Occipital lobe (tissue), 2 donors: ENCODE measurements around a stretch of chr12.

DNA sequence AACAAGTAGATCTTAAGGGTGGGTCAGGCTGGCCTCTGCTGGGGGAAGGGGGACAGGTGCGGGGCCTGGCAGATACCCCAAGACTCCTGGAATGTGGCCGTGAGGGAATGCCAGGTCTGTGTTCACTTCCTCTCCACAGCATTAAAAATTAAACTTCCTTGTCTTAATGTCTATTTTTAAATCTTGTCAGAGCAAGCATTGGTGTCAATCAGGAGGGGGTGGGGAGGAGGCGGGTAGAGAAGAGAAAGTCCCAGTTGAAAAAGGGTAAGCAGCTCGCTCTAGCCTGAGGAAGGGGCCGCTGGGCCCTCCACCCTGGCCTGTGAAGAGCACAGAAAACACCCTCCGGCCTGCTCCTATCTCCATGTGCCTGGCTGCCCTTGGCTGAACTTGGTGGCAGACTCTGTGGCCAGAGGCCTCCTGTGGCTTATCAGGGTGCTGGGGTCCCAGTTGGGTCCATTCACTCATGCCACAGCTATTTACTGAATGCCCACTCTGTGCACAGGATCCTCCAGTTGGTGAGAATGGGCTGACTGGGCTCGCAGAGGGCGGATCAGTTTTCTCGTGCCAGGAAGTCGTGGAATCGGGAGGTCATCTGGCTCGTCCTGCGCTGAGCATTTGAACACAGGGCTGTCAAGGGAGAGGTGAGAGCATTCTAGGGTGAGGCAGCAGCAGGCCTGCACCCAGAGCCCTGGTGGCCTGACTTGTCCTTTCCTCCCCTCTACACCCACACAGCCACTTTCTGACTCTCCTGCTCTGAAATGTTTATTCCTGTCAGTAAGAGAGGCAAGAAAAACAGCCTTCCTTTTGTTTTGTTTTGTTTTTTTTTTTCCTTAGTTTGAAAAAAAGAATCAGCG lies 128.8 kb downstream of the TSPAN9 start:
- RAMPAGE, long total RNA, result no peak

DNA sequence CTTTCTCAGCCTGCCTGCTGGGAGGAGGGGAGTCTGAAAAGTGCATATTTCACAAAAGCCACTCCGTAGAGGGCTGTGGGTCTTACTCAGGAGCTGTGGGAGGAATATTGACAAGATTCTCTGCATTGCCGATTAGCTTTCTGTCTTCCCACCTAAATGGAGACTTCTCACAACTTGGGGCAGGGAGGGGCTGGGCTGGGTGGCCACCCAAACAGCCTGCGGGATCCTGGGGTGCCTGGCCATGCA lies 136.4 kb downstream of the TSPAN9 start:
- RAMPAGE, long total RNA, result no peak

DNA sequence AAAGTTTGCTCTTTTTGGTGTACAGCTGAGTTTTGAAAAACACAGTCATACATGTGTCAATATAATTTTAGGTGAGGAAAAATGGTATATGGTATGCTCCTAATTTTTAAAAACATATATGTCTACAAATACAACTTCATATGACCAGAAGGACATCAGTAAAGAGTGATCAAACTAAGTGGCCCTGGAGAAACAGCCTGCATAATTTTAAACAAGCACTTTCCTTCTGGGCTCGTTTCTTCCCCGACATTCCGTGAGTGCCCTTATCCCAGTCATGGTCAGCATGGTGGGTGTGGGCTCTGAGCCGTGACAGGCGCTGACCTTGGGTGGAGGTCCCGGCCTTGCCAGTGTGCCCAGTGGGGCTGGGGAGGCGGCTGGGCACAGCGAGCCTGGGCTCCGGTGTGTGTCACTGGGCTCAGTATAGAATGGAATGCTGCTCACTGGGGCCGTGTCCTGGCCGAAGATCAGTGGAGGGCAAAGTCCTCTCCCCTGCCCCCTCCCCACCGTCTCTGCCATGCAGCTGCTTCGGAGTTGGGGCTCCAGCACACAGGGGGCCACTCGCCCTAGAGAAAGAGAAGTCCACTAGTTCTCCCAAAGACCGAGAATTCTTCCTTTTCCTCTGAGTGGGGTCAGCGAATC lies 164.3 kb downstream of the TSPAN9 start:
- RAMPAGE, long total RNA, result no peak

- RAMPAGE, long total RNA, result no peak
Observed at GRCh38 chr12:3251094-3251503, 173.9 kb downstream of the TSPAN9 start.

DNA sequence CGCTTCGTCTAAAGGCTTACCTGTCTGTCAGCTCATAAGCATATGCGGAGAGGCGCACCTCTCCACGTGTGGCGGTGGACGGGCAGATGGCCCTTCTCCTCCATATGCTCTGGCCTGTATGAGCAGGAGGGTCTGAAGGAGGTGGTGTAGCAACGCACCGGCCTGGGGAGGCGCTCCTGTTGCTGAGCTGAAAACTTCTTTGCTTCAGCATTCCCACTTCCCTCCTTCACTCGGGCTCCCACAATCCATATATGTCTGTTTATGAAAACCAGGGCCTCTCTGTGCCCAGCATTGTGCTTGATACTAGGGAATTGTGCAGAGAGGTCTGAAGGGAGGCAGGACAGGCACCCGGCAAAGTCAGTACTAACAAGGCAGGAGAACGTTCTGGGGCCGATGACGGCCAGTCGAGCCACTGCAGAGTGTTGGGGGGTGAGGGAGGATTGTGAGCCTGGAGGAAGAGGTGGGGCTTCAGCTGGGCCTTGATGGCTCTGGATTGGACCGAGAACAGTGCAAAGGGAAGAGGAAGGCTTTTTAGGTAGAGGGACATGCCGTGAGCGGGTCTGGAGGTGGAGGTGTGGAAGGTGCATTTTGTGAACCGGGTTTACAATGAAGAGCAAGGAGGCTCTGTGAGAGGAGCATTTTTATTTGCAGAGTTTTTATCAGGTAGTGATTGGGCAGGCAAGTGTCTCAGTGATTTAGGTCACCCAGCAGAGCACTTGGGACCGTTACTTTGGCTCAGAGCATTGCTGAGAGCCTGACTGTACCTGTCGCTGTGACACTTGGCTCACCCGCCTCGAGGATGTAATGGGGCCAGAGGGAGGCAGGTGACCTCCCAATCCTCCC lies 186.4 kb downstream of the TSPAN9 start:
- RAMPAGE, long total RNA, result no peak

GRCh38 chr12:3431994-3432757 lies 58.8 kb upstream of the PRMT8 start:
- RAMPAGE, long total RNA, result no peak

DNA sequence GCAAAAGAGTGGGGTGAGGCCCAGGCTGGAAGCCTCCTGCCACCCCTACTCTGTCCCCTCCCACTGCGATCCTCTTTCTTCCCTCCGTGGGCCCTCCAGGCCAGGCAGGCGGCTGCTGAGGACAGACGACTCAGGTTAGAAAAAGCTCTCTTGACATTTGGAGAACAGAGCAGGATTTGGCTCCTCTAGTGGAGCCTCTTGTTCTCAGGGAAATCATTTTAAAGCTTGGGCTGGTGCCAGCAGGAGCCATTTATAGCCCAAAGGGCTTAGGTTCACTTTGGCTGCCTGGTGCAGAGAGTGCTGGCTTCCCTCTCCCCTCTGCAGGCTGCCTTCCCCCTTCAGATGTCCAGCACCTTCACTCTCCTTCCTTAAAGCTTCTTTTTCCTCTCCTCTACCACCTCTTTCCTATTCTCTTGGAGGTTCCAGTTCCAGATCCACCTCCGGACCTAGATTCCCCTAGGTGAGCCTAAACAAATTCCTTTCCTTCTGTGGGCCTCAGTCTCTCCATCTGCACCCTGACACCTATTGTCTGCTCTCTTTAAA lies 43.1 kb downstream of the PRMT8 start:
- RAMPAGE, long total RNA, result no peak

DNA sequence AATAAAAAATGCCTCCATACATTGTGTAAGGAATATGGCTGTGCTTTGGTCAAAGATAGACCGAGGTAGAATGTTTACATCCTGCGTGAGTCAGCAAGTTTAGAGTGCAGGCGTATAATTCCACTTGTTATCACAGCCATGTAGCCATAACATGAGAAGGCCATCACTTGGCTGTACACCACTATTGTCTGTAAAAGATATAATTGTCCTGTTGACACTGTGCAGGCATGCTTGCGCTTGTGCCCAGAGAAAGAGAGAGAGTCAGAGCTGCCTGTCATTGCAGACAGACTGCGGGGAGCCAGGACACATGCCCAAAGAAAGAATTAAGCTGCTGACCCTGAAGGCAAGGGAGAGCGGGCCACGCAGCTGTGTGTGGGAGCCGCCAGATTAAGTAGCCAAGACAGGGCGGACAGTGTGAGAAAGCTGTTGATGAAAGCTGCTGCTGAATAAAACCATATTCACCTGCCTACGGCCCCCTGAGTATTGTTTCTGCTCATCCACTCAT lies 68.3 kb downstream of the CRACR2A start:
- RAMPAGE, long total RNA, result no peak

GRCh38 chr12:3726309-3726839 lies 26.5 kb downstream of the CRACR2A start:
- RAMPAGE, long total RNA, result no peak

- RAMPAGE, long total RNA, result no peak
Observed at GRCh38 chr12:3757001-3757767, 4.3 kb upstream of the CRACR2A start.

DNA sequence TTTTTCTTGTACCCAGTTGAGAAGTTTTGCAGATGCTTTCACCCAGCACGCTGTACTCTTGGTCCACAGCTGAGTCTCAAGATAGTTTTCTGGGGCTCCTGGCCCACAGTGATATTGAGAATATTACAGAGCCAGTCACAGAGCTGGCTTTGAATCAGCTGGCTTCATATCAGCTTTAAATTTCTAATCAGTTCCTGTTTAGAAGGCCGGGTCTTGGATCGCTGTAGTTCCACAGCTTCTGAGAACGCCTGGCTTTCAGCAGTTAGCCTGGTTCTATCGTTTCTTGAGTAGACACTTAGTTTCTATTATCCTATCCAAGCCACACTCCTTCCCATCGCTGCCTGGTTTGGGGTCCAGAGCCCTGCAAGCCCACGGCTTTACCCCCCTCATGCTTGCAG lies 32.5 kb upstream of the PARP11 start:
- RAMPAGE, long total RNA, result no peak

- RAMPAGE, long total RNA, result no peak
Observed at GRCh38 chr12:3962440-3963064, 89.4 kb upstream of the PARP11 start.

DNA sequence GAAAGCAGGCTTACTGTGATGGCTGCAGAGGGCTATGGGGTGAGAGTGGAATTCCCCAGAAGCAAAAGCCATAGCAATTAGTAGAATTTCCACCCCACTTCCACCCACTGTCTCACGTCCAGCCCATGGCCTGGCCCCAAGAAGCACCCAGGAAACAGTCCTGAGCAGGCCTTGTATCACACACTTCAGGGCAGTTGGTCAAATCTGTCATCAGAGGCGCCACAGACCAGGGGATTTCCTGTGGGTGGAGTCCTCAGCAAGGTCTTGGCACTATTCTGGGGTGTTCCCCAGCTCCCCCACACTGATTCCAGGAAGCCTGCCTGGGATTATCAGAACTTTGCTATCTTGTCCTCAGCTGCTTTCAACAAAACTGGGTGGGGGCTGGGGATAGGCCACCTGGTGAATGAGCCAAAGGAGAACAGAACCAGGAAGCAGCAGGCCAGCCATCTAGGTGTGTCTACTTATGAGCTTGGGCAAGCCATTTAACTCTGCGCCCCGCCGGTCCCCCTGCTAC lies 120.1 kb upstream of the CCND2 start:
- RAMPAGE, long total RNA, result no peak

GRCh38 chr12:4164317-4164449 lies 109.4 kb upstream of the CCND2 start:
- RAMPAGE, long total RNA, result no peak

- RAMPAGE, long total RNA, result no peak
Observed at GRCh38 chr12:4203883-4204318, 69.7 kb upstream of the CCND2 start.

- RAMPAGE, long total RNA, result no peak
Observed at GRCh38 chr12:4228114-4228561, 45.4 kb upstream of the CCND2 start.

DNA sequence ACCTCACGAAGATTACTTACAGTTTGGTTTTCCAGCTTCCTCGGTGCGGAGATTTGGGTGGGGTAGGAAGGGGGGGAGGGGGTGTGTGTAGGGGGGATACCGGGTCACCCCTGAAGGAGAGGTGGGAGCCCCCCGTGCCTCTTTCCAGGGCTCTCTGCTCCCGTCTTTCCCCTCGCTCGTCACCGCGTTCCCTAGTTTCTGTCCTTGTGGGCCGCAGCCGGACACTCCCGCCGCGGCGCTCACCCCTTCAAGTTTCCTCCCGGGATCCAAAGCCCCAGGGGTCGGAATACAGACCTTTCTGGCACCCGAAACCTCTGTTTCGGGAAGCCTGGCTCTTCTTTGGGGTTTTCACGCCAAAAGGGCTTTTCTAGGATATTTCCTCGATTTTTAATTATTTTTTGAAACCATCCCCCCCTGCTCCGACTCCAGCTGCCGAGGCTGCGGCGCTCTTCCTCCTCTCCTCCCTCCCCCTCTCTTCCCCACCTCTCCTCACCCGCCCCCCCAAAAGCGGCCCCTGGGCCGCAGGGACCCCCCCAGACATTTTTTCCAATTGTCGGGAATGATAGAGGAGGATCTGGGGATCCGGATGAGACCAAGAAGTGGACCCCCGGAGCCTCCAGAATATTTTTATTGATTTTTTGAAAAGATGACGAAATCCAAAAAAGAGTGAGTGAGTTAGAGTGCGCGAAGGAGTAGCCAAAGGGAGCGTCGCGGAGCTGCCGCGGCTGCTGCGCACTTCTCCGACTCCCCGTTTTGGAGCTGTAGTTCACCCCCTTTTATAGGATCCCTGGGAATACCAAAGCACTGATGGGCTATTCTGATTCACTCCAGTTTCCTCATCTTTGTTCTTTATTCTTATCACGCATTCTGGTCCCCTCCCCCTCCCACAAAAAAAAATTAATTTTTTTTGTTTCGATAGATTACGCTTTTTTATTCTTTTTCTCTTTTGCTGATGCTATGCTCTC lies 1.7 kb downstream of the CCND2 start:
- RAMPAGE, long total RNA, result no peak

DNA sequence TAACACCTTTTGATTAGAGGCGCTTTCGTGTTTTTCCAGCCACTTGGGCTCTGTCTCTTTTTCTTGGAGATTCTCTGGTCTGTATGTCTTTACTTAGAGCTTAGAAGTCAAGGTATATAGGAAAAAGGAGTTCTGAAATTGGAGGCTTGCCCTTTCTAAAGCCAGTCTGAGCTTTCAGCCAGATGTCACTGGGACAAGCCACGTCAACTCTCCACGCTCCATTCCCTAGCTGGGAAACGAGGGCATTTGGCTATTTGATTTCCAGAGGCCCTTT lies 20.9 kb downstream of the CCND2 start:
- RAMPAGE, long total RNA, result no peak

DNA sequence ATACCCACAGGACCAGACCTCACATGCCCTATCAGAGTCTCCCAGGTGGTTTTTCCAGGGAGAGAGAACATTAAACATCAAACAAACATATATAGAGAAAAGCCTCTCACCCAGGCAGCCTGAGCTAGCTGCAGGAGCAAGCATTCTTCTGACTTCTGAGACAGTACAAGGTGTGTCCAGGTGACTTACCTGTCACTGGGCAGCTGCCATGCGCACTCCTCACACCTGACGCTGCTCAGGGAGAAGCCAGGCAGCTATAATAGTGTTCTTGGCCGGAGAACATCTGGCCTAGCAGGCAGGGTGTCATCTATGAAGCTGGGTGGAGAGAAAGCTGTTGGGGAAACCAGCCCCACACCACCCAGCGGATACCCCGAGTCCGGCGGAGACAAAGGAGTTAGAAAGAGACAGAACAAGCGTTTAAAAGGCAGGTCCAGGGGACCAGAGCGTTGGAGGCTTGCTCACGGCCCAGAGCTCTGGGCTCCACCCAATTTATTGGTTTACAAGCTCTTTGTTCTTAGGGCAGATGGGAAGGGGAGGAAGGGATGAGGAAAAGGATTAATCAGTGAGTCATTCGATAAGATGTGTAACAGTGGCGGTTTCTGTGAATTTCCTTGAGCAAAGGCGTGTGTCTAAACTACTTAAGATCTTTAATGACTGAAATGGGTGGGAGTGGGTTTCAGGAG lies 383 bp upstream of the GALNT8 start:
- RAMPAGE, long total RNA, result no peak

DNA sequence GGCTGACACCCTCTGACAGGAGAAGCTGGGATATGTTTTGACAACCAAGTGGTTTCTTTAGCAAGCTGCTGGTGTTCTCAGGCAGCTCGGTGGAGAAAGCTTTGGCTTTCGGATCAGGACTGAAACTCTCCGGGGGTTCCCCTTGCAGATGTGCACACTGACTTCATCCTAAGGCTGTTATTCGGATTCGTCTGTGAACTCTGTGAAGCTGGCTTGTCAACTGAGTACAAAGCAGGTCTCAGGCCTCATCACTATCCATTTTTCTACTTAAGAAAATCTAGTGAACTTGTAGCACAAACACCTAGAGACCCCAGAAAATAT lies 15.8 kb downstream of the KCNA5 start:
- RAMPAGE, long total RNA, result no peak